SK-N-DZ (cell line): Measurements from ENCODE around the genes MAP4K5, NIN, PYGL and TXNDC16.

DNA sequence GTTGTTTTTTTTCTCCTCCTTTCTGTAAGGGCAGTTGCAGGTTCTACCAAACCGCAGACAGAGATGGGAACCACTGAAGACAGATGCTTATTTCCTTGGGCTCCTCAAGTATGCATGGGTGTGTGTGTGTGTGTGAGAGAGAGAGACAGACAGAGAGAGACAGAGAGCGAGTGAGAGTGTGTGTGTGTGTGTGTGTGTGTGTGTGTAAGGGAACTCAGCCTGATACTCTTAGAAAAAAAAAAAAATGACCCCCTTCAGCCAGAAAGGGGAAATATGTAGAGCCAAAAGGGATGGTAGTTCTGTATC, 42.5 kb downstream of the MAP4K5 start:
RAMPAGE:
- cytosol, long total RNA, result no peak
- nucleus, long total RNA, result no peak

RAMPAGE:
- cytosol, long total RNA, result no peak
- nucleus, long total RNA, result no peak
These were observed at the start of gene MAP4K5 for GRCh38 chr14:50532220-50532955. Gene MAP4K5, minus strand, starts transcription at chr14:50532569.

RAMPAGE:
- cytosol, long total RNA, result no peak
- nucleus, long total RNA, result no peak
These were observed 71.6 kb upstream of the SAV1 start for GRCh38 chr14:50739658-50740062.

GRCh38 chr14:50752468-50753150, 78.4 kb downstream of the NIN start:
RAMPAGE:
- cytosol, long total RNA, result no peak
- nucleus, long total RNA, result no peak

RAMPAGE:
- cytosol, long total RNA, result no peak
- nucleus, long total RNA, result no peak
These were observed 36.7 kb downstream of the NIN start for GRCh38 chr14:50794139-50794686.

DNA sequence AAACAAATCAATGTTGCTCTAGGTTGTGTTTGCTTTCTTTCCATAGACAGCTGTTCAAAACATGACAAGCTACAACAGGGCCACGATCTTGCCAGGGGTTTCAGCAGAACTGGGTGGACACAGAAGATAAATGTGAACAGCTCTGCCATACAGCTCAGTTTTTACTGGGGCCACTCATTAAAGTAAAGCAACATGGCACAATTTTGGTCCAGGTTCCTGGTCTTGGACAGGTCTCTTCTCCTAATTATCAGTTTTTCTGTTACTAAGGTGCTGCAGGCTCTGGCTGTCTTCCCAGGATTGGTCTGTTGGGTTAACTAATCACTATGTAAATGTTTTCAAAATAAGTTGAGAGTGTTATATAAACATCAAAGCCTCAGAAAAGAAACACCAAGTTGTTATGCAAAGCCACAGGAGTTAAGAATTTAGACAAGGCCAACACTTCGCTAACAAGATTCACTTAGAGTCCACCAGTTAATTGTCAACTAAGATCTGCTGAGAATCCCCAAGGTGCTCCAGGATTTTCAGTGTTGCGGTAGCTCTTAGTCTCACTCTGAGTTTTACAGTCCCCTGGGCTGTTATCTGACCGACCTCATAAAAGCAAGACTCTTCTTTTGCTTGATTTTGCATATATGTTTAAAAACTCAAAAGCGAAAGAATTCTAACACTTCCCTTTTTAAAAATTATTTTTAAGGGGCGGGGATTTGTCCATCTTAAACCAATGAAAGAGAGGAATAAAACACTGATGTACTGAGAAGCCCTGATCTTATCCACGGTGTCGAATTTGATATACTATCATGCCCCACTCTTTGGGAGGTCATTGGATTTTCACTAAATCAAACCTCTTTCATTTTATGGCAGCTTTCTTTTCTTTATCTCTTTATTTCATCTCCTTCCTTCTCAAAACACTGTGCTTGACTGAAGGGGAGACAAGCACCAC, 7.2 kb downstream of the NIN start:
RAMPAGE:
- cytosol, long total RNA, result no peak
- nucleus, long total RNA, result no peak

RAMPAGE:
- cytosol, long total RNA, result no peak
- nucleus, long total RNA, result no peak
These were observed at the start of gene NIN for GRCh38 chr14:50830976-50831968. Gene NIN, minus strand, starts transcription at chr14:50831162.

RAMPAGE:
- cytosol, long total RNA, result start-site peak on the minus strand at chr14:50944407-50944444, 25 and 27 reads in 2 replicates
- nucleus, long total RNA, result no peak
These were observed at the start of gene PYGL for GRCh38 chr14:50944293-50945051. Gene PYGL, minus strand, starts transcription at chr14:50944483.

DNA sequence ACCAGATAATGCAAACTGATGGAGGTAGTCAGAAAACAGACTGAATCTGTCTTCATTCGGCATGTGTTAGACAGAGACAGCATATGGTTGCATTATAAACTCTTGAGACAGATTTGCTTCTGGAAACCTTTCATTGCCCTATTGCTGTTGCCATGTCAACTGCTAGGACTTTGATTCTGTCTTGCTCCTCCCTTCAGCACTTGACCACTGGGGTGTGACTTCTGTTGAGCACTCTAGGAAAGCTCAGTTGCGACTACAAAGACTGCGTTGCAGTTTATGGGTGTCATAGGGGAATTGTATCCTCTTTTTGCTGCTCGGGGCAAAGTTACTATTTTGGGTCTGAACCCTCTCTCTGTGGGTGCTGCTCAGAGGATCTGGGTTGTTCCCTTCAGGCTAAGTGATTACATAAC, 44.2 kb upstream of the TRIM9 start:
RAMPAGE:
- cytosol, long total RNA, result no peak
- nucleus, long total RNA, result no peak

GRCh38 chr14:51651113-51651536, 585 bp upstream of the FRMD6 start:
RAMPAGE:
- cytosol, long total RNA, result no peak
- nucleus, long total RNA, result no peak

DNA sequence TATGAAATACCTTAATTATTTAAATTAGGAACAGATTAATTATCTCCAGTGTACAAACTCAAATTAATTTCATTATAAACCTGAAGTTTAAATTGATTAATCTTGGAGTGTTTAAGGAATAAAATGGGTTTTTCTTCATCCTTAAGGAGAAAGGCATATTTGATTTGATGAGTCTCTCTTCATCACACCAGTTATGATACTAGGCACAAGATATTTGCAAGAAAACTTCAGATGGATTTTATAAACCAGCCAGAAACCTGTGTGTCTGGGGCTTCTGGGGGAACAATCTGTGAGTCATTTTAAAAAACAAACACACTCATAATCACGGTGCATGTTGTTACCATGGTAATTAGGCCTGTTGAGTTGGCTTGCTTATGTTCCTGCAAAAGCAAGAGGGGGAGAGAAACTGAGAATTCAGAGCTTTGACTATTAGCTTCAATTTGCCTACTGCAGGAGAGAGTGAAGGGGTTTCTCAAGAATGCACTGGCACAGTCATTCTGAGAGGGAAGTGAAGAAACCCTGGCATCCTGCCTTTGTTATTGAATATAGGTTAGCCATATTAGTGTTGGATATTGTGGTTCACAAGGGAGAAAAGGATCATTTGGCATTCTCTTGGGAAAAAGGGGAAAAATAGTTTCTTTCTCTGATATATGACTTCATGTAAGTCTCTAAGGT, 12.7 kb downstream of the GNG2 start:
RAMPAGE:
- cytosol, long total RNA, result no peak
- nucleus, long total RNA, result no peak

DNA sequence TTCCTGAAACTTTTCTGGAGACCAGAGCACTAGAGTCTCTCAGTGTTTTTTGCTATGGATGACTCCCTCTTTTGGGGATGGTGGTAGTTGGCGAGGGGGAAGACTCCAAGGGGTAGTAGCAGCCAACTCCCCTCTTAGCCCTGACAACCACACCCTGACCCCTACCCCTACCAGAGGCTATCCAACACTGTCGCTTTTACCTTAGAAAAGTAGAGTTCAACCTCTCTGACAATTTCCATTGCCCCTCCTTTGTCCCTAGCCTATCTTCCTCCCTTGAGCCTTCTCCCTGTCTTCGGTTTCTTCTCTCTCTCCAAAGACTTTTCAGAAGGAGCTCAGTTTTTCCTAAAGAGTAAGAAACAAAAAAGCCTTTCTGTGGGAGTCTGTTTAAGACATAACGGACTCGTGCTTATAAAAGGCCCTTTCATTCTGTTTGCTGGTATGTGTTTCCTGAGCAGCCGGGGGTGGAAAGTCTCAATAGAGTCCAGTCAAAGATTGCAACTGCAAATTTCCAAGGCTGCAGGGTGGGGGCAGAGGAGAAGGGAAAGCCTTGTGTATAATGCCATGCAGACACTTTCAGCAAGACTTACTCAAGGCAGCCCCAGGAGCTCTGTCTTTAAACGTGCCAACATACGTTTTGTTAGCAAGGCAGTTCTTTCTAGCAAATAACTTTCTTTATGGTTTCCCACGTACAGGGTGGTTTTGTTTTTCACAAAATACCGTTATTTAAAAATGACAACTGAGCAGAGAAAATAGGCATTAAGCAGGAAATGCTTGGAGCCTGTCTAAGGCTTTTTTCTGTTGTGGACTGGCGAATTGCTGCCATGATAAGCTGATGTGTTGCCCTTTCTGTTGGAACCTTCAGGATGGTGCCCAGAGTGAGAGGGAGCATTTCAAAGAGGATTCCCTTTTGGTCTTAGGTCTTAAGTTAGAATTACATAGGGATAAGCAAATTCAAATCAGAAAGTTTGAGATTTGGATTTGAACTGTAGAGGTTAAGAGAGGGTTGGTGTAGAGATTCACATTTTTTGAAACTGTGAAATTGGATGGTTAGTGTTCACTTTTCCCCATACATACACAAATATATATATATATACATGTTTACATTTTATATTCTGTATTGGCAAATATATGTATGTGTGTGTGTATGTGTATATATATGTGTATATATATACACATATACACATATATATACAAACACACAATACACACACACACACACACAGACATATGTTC, 62.4 kb downstream of the GNG2 start:
RAMPAGE:
- cytosol, long total RNA, result no peak
- nucleus, long total RNA, result no peak

GRCh38 chr14:52551472-52552604, at the start of gene TXNDC16:
Gene TXNDC16, minus strand, starts transcription at chr14:52552505.
RAMPAGE:
- cytosol, long total RNA, result start-site peak on the minus strand at chr14:52552499-52552508, 216 and 183 reads in 2 replicates
- nucleus, long total RNA, result no peak

DNA sequence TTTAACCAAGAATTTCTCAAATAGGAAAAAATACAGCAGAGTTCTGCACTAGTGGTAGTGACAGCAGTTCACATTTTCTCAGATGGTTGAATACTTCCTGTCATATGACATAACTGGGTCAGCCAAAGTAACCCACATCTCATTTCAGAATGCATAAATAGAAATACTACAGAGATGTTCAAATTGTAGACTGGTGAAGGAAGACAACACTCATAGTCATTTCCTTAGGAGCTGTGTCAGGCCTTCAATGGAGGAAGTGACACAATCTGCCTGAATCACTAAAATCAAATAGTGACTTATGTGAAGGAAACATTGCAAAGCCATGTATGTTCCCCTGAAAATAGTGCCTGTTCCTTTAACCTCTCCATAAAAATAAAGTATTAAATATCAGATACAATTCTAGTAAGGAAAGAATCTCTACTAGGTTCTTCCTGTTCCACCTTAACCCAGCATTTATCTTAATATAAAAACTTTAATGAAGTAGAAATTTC, 32.3 kb downstream of the FERMT2 start:
RAMPAGE:
- cytosol, long total RNA, result no peak
- nucleus, long total RNA, result no peak

GRCh38 chr14:52937155-52937871, 13.5 kb downstream of the FERMT2 start:
RAMPAGE:
- cytosol, long total RNA, result no peak
- nucleus, long total RNA, result no peak

DNA sequence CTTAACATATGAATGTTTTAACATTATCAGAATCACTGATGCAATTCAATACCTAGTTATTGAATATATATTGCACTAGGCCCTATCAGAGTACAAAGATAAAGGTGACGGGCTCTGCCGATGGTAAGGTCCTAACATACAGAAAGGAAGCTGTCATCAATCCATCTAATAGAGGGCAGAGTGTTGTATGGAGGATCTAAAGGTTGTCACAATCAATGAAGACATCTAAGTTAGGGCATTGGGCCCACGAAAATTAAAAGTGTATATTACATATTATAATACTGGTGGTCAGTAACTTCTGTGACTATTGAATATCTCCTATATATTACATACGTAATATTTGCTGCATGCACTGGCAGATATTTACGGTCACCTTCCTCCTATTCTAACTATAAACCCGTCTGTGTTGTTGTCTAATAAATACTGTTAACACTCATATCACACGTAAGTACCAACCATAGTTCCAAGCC, 2.0 kb downstream of the DDHD1 start:
RAMPAGE:
- cytosol, long total RNA, result no peak
- nucleus, long total RNA, result no peak

DNA sequence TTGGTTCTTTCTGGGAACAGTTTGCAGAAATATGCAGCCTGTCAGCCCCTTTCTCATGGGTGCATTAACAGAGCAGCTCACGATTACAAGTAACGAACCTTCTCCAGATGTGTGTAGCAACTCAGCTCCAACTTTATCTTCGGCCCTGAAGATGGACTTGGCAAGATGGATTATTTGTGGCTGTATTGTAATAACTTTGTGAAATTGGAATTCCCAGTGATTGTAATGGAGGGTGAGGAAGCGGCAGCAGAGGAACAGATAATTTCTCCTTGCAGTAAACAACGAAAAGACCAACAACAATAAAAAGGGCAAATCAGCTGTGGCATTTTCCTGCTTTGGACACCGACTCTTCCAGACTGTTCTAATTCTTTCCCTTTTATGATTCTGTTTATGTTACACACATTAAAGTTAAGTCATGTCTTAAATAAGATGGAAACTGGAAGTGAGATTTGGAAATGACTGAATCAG, 214.7 kb upstream of the DDHD1 start:
RAMPAGE:
- cytosol, long total RNA, result no peak
- nucleus, long total RNA, result no peak

DNA sequence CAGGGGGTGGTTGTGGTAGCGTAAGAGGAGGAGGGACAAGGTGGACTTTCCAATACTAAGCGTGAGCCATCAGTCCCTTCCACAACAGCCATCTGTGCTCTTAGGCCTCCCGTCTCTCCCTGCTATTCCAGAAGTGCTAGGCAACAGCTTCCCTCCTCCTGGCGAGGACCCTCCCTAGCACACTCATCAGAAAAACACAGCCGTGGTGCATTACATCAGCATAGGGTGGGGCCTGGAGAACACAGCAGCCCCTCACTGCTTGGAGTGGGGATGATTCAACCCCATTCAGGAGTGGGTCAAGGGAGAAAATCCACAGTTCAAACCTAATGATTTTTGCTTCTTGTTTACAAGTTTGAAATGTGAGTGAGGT, 356.3 kb upstream of the DDHD1 start:
RAMPAGE:
- cytosol, long total RNA, result no peak
- nucleus, long total RNA, result no peak

RAMPAGE:
- cytosol, long total RNA, result no peak
- nucleus, long total RNA, result no peak
These were observed 348.2 kb downstream of the BMP4 start for GRCh38 chr14:53608392-53608935.

RAMPAGE:
- cytosol, long total RNA, result no peak
- nucleus, long total RNA, result no peak
These were observed 29.8 kb upstream of the CDKN3 start for GRCh38 chr14:54367008-54367498.